SJCRH30 (cell line): ENCODE measurements around the gene BEGAIN.

- RAMPAGE, long total RNA, result no peak
Observed at GRCh38 chr14:100568594-100569145, 18.5 kb downstream of the BEGAIN start.

DNA sequence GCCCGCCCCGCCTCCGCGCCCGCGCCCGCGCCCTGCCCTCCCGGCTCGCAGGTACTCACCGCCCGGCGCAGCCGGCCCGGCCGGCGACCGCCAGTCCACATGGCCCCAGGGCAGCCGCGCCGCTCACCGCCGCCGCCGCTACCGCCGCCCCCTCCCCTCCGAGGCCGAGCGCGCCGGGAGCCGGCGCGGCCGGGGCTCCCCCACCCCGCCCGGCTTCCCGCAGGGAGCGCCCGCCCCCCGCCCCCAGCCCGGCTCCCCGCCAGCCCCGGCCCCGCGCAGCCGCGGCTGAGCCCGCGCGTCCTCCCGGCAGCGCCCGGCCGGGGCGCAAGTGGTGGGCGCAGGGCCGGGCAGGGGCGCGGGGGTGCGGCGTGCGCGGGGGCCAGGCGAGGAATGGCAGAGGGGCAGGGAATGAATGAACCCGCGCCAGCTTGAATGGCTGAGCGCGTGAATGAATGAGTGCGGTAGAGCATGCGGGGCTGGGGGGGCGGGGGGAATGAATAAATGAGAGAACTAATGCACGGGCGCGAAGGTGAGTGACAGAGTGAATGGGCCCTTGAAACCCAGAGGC lies at the start of gene BEGAIN:
Gene BEGAIN, minus strand, starts transcription at position 228 of the 568 bp plus-strand sequence.
- RAMPAGE, long total RNA, result no peak

GRCh38 chr14:100640144-100640470 lies 52.9 kb upstream of the BEGAIN start:
- RAMPAGE, long total RNA, result no peak

- RAMPAGE, long total RNA, result no peak
Observed at GRCh38 chr14:100658447-100658929, 68.2 kb upstream of the DLK1 start.

DNA sequence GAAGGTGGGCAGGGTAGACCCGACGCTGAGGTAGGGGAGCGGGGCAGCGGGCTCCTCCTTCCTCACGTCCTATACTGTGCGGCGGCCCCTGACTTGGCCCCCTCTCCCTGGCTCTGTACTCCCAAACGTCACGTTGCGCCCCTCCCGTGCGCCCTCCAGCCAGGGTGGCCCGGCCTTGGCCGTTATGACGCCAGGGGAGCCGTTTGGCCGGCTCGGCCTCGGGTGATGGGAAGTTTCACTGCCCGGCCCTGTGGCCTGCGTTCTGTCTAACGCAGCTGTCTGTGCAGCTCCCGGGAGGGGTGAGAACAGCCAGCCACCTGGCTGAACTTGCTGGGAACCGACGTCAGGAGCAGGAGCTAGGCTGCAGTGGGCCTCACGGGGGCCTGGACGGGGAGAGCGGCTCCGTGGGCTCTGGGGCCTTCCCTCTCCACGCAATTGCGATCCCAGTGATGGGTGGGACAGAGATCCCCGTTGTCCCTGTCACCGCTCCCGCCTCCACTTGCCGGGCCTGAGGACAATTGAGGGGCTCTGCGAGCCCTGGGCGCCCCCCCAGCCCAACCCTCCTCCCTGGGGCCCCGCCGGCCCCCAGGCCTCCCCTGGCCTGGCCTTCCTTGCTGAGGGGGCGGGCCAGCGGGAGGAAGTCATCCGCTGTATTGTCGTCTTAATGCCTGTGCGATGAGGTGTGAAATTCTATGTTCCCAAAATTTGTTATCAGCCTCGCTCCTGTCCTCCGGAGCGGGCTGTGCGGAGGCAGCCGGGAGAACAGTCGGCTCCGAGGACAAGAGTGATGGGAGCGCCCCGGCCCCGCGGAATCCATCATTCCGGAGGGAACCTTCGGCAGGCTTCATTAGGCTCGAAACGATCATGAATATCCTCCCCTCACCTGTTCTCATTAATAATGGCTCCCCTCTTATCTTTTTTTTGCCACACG lies 17.6 kb upstream of the DLK1 start:
- RAMPAGE, long total RNA, result no peak

DNA sequence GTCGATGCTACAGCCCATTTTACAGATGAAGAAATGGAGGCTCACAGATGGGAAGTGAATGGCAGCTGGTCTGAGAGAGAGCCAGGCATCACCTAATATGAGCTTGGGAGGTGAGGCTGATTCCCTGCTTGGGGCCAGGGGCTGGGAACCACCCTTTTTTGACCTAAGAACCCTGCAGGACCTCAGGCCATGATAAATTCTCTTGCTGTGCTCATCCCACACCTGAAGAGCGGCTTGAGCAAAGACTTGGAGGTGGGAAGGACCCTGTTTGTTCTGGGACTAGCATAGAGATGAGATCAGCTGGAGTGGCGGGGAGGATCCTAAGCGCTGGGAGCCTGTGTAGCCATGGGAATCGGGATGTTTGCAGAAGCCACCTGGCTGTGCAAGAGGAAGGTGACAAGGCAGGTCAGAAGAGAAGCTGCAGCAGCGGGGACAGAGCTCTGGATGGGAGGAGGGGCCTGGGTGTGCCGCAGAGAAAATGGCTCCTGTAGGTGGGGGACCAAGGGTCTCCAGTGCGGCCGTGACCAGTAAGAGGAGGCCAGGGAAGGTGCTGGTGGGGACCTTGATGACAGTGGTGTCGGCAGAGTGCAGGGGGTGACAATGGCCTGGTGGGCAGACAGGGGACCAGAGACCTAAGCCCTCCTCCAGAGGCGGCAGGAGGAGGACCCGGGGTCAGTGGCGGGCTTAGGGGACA lies 206.4 kb upstream of the RTL1 start:
- RAMPAGE, long total RNA, result no peak

- RAMPAGE, long total RNA, result no peak
Observed at GRCh38 chr14:101289007-101289361, 385.5 kb upstream of the RTL1 start.

- RAMPAGE, long total RNA, result no peak
Observed at GRCh38 chr14:101364095-101364514, 397.4 kb upstream of the PPP2R5C start.

GRCh38 chr14:101405741-101405960 lies 355.9 kb upstream of the PPP2R5C start:
- RAMPAGE, long total RNA, result no peak

GRCh38 chr14:101495760-101496312 lies 265.7 kb upstream of the PPP2R5C start:
- RAMPAGE, long total RNA, result no peak

DNA sequence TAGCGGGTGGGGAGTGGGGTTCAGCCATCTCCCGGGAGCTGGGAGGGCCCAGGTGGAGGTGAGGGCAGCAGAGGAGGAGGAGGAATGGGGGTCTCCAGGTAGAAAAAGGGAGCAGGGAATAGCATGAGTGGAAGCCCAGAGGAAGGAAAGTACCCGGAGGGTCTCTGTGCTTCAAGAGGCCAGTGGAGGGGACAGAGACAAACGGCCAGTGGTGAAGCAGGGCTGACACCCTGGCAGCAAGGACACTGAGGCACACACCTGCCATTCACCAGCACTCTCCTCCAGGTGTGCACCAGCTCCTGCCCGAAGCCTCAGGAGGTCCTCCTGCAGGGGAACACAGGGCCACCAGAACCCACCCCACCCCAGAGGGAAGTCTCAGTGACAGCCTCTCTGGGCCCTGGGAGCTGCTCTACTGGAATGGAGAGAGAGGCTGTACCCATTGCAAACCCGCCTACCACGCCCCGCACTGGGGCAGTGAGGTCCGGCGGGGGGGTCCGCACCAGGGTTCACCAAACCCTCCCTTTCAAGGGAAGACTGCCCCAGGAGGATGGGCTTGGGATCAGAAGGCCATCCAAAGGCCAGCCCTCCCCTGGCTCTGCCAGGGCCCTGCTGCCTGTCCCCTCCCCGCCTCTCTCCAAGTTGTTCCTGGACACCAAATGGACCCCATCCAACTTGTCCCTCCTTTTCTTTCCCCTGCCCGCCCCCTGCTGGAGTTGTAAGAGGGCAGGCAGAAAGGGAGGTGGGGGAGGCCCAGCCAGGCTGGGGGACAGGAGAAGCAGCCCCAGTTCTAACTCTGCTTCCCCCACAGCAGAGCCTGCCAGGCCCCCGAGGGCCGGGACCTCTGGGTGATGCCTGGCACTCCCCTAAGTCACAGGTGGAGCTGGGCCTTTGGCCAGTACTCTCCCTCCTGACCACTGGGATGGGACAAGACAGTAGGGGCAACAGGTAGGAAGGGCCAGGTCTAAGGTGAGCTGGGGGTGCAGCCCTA lies 203.7 kb upstream of the PPP2R5C start:
- RAMPAGE, long total RNA, result no peak

- RAMPAGE, long total RNA, result no peak
Observed at GRCh38 chr14:101715226-101715996, 46.1 kb upstream of the PPP2R5C start.

DNA sequence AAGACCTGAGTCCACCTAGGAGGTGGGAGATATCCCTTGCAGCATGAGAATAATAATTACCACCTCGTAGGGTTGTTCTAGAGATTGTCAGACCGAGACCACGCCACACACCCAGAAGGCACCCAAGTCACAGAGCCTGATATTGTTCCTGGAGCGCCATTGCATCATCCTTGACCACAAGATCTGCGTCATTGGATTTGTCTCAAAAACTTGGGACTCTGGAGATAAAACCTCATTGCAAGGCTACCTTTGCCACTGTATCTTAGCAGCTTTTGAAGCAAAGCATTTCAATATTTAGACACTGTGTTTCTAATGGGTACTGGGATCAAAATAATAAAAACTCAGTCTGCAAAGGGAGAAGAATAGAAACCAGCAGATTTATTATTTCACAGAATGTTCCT lies 29.3 kb upstream of the PPP2R5C start:
- RAMPAGE, long total RNA, result no peak

DNA sequence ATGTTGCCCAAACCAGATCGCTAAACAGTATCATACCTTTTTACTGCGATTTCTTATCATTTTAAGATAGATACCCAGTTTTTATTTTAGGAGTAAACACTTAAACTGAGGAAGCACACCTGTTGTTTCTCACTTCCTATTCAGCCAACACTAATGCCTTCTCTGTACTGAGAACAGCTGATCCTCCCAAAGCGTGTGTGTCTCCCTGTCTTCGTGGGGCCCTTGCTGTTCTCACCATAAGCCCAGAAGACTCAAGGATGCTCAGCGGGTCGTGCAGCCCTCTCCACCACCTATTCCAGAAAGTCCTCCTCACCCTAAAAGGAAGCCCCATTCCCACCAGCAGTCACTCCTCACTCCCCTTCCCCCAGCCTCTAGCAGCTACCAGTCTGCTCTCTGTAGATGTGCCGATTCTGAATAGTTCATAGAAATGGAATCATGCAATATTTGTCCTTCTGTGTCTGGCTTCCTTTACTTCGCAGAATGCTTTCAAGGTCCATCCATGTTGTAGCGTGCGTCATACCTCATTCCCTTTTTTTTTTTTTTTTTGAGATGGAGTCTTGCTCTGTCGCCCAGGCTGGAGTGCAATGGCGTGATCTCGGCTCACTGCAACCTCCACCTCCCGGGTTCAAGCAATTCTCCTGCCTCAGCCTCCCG lies 15.0 kb downstream of the PPP2R5C start:
- RAMPAGE, long total RNA, result no peak

DNA sequence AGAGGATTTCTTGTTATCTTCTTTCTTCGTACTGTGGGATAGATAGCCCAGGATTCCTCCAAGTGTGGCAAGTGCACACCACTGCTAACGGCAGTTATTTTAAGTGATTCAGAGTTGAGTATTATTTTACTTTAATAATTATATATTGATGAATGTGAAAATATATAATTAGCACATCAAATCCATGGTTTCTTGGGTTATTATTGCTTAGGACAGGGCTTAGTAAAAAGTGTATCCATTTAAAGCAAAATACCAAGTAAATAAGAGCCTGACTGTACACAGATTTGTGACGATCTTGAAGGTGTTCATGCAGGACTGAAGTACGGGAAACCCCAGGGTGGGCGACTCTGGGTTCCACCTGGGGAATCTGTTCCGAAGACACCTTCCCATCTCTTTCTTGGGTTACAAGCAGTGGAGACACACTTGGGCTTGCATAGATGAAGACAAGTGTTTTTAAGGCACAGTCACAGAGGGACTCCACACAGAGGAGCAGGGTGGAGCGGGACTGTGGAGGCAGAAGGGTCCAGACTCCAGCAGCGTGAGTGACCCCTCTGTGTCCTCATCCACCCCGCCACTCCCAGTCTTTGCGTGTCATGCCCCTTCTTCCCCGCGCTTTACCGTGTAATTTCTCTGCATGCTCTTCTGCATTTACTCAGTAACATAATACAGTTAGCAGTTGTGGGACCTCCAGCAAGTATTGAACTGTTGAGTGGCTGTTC lies 70.9 kb downstream of the PPP2R5C start:
- RAMPAGE, long total RNA, result no peak

- RAMPAGE, long total RNA, result no peak
Observed at GRCh38 chr14:101833509-101833696, 71.9 kb downstream of the PPP2R5C start.

DNA sequence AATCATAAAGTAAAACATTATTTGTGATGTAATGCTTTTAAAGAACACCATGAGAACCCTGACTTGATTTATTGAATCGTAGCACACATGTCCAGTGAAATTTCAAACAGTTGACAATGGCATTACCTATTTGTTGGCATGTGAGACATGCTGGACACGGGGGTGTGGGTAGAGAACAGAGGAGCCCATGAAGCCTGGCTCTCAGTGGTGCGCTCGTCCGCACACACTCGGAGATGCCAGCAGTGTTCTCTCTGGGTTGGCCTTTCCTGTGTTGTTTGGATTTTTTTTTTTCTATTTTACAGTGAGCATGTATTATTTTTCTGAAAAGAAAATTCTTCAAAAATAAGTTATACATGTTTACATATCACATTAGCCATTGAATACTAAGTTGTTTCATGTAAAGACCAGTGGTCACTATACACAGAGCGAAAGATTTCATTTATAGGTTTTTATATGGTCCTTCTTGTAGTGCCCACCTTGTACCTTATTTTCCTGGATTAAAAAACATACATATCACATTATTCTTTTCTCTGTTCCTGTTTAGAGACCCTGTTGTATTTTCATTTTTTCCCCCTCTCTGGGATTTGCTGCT lies 78.3 kb downstream of the PPP2R5C start:
- RAMPAGE, long total RNA, result no peak

DNA sequence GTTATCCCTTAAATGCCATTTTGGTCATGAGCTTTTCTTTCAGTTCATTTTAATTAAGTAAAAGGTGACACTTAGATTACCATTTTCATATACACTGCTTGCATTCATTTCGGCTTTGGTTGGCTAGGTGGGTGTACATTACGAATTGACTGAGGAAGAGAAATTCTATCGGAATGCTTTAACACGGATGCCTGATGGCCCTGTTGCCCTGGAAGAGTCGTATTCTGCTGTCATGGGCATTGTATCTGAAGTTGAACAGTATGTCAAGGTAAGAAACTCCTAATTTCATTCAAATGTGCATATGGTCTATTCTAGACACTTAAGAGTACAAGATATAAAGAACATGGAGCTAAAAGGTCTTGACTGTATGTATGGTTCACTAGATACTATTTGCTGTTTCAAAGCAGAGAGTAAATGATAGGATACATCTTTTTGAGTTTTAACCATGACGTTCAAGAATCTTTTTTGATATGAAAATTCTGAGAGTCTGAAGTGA lies 29.7 kb downstream of the DYNC1H1 start:
- RAMPAGE, long total RNA, result no peak

- RAMPAGE, long total RNA, result no peak
Observed at GRCh38 chr14:101997011-101997388, 32.6 kb downstream of the DYNC1H1 start.

DNA sequence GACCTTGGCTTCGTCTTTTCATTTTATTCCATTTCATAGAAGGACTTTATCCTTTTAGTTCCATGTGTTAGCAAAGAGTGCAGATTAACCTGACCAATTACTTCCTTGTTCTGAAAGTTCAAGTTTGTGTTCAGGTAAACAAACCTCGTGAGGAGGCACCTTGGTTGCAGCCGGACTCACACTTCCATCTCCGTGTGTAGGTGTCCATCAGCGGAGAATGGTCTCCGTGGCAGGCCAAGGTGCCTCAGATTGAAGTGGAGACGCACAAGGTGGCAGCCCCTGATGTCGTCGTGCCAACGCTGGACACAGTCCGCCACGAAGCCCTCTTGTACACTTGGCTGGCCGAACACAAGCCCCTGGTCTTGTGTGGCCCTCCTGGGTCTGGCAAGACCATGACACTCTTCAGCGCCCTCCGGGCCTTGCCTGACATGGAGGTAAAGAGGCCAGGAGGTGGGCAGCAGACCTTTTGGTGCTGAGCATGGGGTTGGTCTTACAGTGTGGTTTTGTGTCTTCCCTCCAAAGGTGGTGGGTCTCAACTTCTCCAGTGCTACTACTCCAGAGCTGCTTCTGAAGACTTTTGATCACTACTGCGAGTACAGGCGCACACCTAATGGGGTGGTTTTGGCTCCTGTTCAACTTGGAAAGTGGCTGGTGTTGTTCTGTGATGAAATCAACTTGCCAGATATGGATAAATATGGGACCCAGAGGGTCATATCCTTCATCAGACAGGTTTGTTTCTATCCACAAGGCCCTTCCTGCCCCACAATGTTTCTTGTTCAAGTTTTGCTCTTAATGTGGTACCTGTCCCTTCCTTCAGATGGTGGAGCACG lies 52.4 kb downstream of the DYNC1H1 start:
- RAMPAGE, long total RNA, result no peak